Esophagus squamous epithelium (tissue), 4 donors: Measurements from ENCODE around the gene KLHL36.

DNA sequence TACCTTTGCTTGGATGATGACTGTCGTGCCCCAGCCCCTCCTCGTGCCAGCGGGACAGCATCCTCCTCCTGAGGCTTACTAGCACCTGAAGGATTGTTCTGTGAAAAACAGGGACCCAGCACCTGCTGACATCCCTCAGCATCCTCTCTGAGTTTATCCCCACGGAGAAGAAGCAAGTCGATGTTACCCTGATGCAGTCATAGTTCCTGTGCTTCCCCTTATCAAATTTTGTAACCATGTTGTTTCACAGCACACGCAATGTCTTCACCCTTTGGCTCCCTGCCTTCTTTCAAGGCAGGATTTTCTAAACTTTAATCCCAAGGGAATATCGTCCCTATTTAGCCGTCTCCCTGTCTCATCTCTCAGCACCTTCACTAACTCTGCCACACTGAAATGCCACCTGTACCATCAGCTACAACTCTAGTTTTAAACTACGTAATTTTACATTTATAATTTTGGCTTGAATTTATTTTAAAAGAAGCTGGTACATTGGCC is 4.9 kb upstream of the HSBP1 start:
- PRO-cap = no peak
- RAMPAGE, long total RNA, 4 experiments = no peak in any of the 4 experiments

GRCh38 chr16:83947688-83948334 is 5.2 kb upstream of the OSGIN1 start:
- PRO-cap = no peak
- RAMPAGE, long total RNA, 4 experiments = no peak in any of the 4 experiments

DNA sequence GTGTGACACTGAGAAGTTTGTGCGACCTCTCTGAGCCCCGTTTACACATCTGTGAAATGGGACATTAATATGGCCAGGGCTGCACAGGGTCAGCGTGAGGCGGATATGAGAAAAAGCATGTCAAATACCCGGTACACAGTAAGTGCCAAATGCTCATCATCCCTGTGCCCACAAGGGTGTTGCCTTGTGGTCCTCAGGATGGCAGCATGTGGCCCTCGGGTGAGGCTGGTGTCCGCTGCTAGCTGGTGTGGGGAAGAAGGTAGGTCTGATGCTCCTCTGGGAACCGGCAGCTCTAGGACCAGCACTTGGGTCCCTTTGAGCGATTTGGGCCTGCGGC is 3.5 kb downstream of the OSGIN1 start:
- PRO-cap = no peak
- RAMPAGE, long total RNA, 4 experiments = no peak in any of the 4 experiments

GRCh38 chr16:83993968-83994398 is 25.9 kb downstream of the NECAB2 start:
- PRO-cap = no peak
- RAMPAGE, long total RNA, 4 experiments = no peak in any of the 4 experiments

- PRO-cap = no peak
- RAMPAGE, long total RNA, 4 experiments = no peak in any of the 4 experiments
Measured at GRCh38 chr16:84095625-84095940, 21.2 kb downstream of the MBTPS1 start.

DNA sequence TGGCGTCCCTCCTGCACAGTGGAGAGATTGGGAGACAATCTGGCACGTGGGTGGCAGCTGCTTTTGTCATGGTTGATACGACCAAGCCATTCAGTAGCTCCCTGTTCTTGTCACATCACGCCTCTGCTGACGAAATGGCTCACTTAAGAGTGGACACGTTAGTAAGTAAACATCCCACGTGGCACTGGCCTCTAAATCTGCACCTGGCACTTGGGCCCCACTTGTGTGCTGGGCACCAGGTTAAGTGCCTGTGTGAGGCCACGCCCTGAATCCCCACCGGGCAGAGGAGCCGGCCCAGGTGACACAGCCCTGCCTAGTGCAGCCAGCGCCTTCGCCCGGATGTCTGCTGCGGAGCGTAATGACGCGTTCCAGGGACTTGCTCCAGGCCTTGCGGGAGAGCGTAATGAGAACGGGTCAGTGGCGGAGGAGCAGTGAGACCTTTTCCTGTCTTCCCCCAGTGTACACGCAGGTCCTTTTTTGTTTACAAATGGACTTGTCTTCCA is 54.7 kb downstream of the MEAK7 start:
- PRO-cap = no peak
- RAMPAGE, long total RNA, 4 experiments = no peak in any of the 4 experiments

DNA sequence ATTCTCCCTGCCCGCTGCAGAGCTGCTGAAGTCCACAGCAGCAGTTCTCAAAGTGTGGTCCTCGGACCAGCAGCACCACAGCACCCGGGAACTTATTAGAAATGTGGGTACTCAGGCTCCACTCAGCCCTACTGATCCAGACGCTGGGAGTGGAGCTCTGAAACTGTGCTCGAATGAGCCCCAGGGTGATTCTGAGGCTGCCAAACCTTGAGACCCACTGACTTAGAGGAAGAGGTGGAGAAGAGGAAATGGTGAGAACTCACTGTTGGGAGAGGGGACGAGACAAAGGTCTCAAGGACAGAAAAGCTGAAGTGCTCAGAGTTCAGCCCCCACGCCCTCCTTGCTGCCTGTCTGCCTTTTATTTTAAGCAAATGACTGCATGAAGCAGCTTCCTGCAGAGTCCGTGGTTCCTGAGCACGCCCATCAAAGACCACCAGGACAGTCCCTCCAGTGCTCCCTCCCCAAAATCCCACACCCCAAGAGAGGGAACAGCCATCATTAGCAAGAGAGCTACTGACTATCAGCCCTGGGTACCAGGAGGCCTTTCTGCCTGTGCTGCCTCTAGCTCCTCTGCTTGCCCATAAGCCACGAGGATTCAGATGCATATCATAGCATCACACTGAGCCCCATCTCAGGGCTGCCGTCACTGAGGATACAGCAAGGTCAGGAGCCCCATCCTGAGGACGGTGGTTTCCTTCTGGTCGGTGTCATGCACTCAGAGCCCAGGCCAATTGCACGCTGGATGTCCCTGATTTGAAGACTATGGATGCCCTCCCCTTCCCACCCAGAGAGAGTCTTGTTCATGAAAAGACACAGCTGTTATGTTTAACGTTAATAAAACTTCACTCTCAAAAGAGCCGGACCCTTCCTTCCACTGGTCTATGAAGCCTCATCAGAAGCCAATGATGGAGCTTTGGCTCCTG is 20.2 kb downstream of the COTL1 start:
- PRO-cap = bidirectional peak, plus-strand start at position 643 of the sequence, minus-strand start at position 582 of the sequence
- RAMPAGE, long total RNA, 4 experiments = no peak in any of the 4 experiments

GRCh38 chr16:84613554-84614710 is 3.9 kb downstream of the COTL1 start:
- PRO-cap = no peak
- RAMPAGE, long total RNA, 4 experiments = no peak in any of the 4 experiments

DNA sequence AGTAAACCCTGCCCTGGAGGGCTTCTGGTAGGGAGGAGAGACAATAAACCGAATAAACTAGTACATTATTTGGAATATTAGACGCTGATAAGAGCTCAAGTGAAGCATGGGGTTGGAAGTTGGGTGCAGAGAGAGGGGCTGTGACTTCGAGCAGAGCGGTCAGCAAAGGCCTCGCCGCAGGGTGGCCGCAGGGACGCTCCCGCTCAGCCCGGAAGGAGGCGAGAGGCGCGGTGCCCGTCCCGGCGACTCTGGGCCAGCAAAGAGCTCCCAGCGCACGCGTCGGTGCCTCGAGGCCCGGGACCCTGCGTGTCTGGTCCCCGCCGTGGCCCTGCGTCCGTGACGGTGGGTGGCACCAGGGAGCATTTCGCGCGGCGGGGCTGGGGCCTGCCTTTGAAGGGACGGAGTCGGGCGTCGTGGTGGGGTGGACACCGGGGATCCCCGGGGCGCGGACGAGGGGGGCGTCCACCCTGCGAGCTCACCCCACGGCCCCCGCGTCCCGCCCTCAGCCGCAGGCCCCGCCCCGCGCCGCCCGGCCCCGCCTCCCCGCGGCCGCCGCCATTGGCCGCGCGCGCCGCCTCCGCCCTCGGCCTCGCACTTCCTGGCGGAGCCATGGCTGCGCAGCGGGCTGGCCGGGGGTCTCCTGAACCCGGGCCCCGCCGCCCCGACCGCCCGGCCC is at the start of gene KLHL36:
KLHL36 (plus strand) TSS at position 583 of the 676 bp plus-strand sequence.
- PRO-cap = bidirectional peak, plus-strand start at position 594 of the sequence, minus-strand start at position 451 of the sequence
- RAMPAGE, long total RNA, 4 experiments = no peak in any of the 4 experiments

DNA sequence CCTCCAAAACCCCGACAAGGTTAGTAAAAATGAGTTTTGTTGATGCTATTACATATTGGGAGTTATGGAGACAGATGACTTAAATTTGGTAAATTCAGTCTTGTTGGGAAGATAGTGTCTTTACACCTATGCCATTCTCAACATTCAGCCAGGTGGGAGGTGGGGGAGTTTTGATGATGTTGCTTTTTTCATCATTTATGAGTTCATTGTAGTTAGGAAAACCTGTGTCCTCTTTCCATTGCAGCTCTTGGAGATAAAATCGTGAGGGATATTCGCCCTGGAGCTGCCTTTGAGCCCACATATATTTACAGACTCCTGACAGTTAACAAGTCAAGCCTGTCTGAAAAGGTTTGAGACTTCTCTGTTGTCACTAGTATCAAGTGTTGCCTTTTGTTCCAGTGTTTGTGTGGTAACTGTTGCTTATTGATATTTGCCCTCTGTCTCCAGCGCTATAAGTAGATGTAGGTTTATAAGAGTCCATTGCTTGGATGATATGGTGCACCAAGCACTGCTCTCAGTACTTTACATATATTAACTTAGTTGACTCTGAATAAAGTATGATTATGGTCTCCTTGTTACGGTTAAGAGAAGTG is 59.8 kb upstream of the CRISPLD2 start:
- PRO-cap = no peak
- RAMPAGE, long total RNA, 4 experiments = no peak in any of the 4 experiments

DNA sequence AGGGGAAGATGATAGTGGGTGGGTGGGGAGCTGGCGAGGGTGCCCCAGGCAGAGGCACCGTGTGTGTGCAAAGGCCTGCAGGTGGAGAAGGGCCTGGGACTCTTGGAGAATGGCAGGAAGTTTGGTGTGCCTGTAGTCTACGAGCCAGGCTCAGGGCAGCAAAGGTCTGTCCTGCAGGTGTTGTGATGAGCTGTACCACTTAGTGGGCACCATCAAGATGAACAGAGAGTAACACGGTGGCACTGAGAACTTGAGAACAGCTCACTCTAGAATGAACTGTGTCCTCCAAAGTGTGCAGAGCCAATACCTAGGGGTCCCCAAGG is 4.3 kb downstream of the CRISPLD2 start:
- PRO-cap = no peak
- RAMPAGE, long total RNA, 4 experiments = no peak in any of the 4 experiments

DNA sequence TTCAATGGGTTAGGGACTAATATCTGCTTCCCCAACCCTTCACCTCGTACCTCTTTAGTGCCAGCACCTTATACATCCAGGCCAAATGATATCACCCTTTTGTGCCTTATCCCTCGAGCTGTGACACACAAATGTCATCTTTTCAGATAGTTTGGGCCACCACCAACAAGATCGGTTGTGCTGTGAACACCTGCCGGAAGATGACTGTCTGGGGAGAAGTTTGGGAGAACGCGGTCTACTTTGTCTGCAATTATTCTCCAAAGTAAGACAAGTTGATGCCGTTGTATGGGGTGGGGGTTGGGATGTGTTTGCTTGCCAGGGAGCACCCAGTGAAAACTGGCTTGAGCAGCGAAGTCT is 30.6 kb downstream of the CRISPLD2 start:
- PRO-cap = no peak
- RAMPAGE, long total RNA, 4 experiments = no peak in any of the 4 experiments

GRCh38 chr16:84998989-84999615 is 12.2 kb downstream of the ZDHHC7 start:
- PRO-cap = no peak
- RAMPAGE, long total RNA, 4 experiments = no peak in any of the 4 experiments

GRCh38 chr16:85057782-85058360 is 30.3 kb downstream of the KIAA0513 start:
- PRO-cap = no peak
- RAMPAGE, long total RNA, 4 experiments = no peak in any of the 4 experiments

- PRO-cap = no peak
- RAMPAGE, long total RNA, 4 experiments = no peak in any of the 4 experiments
Measured at GRCh38 chr16:85062503-85063342, 35.1 kb downstream of the KIAA0513 start.

DNA sequence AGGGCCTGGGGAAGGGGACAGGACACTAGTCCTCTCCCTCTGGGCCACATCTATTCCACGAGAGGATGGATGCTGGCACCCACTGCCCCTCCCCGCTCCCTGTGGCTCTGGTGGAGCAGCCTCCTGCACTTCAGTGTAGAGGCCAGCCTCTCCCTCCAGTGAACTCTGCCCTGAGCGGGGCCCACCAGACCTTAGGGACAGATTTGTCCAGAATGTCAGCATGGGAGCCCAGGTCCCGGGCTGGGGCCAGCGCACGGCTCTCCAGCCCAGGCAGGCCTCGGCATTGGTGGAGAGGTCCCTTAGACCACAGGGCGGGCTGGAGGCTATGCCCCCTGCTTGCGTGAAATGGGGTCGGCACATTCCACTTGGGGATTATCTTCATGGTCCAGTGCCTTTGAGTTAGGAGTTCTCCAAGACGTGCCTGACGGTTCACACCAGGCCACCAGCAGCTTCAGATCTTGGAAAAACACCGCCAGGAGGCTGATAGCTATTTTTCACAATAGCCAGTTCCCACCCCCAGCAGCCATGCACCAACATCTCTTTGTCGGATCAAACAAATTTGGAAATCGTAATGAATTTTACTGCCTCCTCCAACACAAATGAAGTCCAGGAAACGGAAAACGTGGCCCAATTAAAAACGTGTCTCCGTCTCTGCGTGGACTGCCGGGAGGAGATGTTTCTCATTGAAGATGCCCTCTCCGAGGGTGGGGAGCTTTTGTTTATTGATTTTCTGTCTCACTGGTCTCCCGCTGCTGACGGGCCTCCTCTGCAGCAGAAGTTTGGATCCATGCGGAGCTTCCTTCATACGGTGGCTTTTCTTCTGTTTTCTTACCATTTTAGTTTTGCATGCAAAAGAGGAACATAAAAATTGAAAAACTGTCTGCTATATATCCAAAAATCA is 110.0 kb upstream of the CIBAR2 start:
- PRO-cap = no peak
- RAMPAGE, long total RNA, 4 experiments = no peak in any of the 4 experiments

- PRO-cap = no peak
- RAMPAGE, long total RNA, 4 experiments = no peak in any of the 4 experiments
Measured at GRCh38 chr16:85279698-85280337, 167.5 kb upstream of the CIBAR2 start.

GRCh38 chr16:85302093-85302767 is 190.0 kb upstream of the CIBAR2 start:
- PRO-cap = no peak
- RAMPAGE, long total RNA, 4 experiments = no peak in any of the 4 experiments

DNA sequence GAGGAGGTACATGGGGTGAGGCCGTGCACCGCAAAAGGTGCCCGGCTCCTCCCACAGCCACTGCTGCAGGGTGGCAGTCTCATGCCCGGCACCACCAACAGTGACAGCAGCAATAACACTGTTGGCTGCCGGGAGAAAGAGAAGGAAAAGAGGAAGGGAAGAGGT is 223.2 kb upstream of the CIBAR2 start:
- PRO-cap = no peak
- RAMPAGE, long total RNA, 4 experiments = no peak in any of the 4 experiments

GRCh38 chr16:85353763-85354301 is 241.6 kb upstream of the CIBAR2 start:
- PRO-cap = bidirectional peak, plus-strand start at chr16:85354079, minus-strand start at chr16:85353959
- RAMPAGE, long total RNA, 4 experiments = no peak in any of the 4 experiments